Heart right ventricle (tissue), 2 donors: ENCODE measurements around the gene TLDC2.

DNA sequence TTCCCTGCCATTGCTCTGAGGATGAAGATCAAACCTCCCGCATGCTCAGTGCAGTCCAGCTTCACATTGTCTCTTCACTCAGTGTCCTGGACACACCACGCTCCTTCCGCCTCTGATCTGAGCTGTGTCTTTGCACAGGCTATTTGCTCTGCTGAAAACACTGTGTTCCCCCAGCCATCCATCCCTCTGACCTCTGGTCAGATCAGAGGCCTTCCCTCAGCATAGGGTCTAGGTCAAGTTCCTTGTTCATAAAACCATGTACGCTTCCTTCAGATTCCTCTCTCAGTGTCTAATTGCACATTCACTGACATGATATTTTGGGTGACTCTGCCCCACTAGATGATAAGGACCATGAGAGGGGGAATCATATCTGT, 40.3 kb upstream of the DSN1 start:
- PRO-cap, 2 experiments, result no peak in any of the 2 experiments

DNA sequence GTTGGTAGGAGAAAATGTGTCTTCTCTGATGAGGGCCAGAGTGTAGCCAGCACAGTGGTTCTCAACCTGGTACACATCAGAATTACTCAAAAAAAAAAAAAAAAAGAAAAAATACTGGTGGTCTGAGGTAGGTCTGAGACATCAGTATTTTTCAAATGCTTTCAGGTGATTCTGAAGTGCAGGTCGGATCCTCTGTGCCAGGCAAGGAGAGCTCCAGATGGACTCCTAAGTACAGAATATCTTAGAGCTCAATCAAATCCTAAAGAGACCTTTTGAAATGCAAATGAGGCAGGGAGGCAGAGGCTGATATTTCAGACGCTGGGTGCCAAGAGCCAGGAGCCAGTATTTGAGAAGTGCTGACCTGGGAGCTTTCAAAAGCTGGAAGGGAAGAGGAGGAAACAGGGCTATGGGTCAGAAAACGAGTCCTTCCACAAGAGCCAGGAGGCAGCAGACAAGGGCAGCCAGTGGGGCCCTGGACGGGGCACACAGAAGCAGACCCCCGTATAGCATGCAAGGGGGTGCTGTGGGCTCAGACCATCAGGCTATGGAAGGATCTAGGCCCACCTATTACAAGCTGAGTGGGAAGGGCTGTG, 43.7 kb downstream of the SOGA1 start:
- PRO-cap, 2 experiments, result no peak in any of the 2 experiments

DNA sequence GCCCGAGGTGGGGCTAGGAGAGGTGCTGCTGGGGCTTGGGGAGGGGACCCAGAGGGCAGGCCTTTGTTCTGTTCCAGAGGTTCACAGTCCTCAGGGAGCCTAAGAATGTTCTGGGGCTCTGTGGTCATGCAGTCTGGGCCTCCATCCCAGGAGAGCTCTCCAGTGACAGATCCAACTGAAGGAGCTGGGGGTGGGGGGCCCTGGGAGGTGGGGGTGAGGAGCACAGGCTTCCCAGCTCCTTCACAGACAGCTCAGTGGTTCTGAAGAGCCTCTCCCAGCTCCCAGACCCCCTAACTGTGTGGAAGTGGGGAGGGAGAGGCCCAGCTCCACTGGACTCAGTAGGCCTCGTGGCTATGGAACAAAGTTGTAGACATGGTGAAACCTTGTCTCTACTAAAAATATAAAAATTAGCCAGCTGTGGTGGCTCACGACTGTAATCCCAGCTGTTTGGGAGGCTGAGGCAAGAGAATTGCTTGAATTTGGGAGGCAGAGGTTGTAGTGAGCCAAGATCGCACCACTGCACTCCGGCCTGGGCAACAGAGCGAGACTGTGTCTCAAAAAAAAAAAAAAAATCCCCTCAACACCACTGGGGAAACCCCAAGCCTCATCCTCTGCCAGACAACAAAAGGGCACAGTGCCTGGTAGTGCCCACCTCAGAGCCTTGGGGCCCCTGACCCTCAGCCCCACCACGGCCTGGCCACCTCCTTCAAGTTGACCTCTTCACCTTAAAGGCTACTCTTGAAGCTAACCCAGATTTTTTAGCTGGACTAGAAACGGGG, 17.5 kb downstream of the SOGA1 start:
- PRO-cap, 2 experiments, result no peak in any of the 2 experiments

- PRO-cap, 2 experiments, result no peak in any of the 2 experiments
These were observed at the start of gene TLDC2 for GRCh38 chr20:36875907-36876450. Gene TLDC2, plus strand, starts transcription at chr20:36876138.

GRCh38 chr20:37243228-37243889, 18.3 kb downstream of the GHRH start:
- PRO-cap, 2 experiments, result no peak in any of the 2 experiments

- PRO-cap, 2 experiments, result no peak in any of the 2 experiments
These were observed 1.2 kb upstream of the MANBAL start for GRCh38 chr20:37288093-37288740.

- PRO-cap, 2 experiments, result no peak in any of the 2 experiments
These were observed 7.7 kb downstream of the MANBAL start for GRCh38 chr20:37296888-37297864.

GRCh38 chr20:37303510-37304104, 14.2 kb downstream of the MANBAL start:
- PRO-cap, 2 experiments, result no peak in any of the 2 experiments

DNA sequence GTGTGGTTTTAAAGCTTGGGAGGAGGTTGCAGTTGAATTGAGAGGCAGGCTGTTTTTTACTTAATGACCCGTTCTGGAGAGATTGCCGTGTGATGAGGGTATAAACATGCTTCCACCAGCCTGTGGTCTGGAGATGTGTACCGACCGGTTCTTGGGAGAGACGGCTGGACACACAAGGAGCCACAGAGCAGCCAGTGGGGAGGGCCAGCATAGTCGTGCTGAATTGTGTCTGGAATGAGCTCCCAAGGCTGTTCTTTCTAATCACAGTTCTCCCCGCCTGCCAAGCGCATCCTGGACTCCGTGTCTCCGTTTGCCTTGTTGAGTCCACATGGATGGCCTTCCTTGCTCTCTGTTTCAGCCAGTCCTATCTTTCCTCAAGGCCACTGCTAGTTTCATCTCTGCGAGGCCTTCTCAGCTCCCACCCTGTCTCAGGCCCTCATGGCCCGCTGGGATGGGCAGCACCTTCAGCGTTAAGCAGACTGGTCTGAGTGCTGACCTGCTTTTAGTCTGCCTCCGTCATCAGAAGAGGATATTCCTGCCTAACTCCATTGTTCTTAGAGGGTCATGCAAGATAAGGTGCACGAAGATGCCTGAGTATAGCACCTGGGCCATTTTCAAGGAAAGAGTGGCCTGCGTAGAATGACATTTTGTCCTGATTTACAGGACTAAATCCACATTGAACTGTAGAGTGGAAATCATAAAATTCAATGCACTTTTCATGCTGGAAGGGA, 20.6 kb downstream of the MANBAL start:
- PRO-cap, 2 experiments, result no peak in any of the 2 experiments

- PRO-cap, 2 experiments, result no peak in any of the 2 experiments
These were observed 14.4 kb upstream of the NNAT start for GRCh38 chr20:37506697-37507097.

DNA sequence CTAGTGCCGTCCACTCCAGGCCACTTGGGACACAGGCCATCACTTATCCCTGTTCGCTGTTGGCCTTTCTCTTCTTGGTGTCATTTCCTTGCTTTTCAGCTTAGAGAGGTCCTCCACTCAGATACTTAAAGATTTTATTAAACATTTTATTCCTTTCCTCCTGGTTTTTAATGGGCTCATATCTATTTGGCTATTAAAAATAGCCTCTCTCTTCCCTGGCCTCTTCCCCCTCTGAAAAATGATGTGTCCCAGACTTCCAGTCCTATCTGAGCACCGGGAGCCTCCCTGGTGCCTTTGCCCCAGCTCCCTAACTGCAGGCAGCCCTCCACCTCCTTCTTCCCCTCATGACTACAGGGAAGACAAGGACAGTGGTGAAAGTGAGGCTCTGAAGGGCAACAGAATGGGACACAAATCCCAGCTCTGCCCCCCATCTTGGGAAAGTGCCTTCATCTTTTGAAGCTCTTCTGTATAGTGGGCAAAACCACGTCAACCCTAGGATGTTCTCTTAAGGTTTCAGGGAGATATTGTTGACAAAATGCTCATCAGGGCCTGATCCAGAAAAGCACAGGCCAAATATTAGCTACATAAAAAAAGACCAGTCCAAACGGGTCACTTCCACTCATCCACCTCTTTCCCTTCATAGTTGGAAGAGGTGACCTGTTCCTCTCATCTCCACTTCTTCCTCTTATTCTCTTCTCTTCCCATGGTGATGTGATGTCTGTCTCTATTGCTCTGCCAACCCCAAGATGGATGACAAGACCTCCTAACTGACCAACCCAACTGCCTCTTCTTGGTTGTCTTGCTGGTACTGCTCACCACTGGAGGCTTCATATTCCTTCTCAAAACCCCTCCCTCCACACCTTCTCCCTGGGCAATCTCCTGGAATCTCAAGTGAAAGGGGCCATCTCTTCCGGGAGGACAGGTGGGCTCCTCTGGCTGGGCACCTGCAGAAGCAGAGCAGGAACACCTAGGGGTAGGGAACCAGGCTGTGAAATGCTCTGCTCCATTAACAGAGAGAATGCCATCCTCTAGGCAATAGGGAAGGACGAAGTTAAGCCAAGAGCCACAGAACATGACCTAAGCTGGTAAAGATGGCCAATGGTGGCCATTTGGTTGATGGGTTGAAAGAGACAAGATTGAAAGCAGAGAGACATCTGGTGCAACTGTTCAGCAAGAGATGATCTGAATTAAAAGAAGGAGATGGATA, 10.2 kb upstream of the NNAT start:
- PRO-cap, 2 experiments, result no peak in any of the 2 experiments

DNA sequence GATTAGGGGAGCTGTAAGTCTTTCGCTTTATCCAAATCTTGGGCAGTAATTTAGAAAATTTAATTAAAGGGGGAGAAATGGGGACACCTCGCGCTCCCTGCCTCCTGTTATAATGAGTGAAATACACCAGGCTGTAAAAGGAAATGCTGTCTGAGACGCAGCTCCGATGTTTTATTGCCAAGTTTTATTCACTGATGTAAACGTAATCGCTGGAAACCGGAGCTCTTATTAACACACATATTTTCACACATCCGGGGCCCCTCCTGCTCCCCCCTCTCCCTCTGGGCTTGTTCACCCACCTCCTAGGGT, 4.9 kb upstream of the VSTM2L start:
- PRO-cap, 2 experiments, result no peak in any of the 2 experiments

GRCh38 chr20:37916122-37916429, 13.1 kb downstream of the VSTM2L start:
- PRO-cap, 2 experiments, result no peak in any of the 2 experiments

DNA sequence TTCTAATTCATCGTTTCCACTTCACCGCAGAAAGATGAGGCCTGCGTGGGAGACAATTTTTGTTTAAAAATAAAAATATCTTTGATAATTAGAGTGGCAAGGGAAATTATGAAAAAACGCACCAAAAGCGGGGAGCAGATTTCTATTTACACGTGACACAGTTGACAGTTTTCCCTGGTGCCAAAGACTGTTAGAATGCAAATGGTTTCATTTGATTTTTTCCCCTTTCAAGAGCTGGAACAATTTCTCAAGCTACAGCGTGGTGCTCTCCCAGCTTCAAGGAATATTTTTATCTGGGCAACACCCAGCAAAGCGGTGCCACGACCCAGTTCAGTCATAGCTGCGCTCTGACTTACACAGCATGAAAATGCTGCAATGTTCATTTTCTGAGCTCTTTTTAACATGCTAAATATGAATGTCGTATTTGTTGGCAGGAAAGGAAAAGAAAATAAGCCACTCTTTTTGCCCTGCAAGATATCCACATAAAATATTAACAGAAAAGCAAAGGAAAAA, 47.3 kb downstream of the TTI1 start:
- PRO-cap, 2 experiments, result peak in 1 of 2 experiments; most common plus-strand start position 300 of the sequence (in 1)

- PRO-cap, 2 experiments, result peak in 2 of 2 experiments; most common plus-strand start chr20:38067732 (in 1); most common minus-strand start chr20:38067474 (in 2)
These were observed 33.9 kb downstream of the RPRD1B start for GRCh38 chr20:38067416-38067928.

GRCh38 chr20:38086409-38086998, 53.0 kb downstream of the RPRD1B start:
- PRO-cap, 2 experiments, result no peak in any of the 2 experiments

DNA sequence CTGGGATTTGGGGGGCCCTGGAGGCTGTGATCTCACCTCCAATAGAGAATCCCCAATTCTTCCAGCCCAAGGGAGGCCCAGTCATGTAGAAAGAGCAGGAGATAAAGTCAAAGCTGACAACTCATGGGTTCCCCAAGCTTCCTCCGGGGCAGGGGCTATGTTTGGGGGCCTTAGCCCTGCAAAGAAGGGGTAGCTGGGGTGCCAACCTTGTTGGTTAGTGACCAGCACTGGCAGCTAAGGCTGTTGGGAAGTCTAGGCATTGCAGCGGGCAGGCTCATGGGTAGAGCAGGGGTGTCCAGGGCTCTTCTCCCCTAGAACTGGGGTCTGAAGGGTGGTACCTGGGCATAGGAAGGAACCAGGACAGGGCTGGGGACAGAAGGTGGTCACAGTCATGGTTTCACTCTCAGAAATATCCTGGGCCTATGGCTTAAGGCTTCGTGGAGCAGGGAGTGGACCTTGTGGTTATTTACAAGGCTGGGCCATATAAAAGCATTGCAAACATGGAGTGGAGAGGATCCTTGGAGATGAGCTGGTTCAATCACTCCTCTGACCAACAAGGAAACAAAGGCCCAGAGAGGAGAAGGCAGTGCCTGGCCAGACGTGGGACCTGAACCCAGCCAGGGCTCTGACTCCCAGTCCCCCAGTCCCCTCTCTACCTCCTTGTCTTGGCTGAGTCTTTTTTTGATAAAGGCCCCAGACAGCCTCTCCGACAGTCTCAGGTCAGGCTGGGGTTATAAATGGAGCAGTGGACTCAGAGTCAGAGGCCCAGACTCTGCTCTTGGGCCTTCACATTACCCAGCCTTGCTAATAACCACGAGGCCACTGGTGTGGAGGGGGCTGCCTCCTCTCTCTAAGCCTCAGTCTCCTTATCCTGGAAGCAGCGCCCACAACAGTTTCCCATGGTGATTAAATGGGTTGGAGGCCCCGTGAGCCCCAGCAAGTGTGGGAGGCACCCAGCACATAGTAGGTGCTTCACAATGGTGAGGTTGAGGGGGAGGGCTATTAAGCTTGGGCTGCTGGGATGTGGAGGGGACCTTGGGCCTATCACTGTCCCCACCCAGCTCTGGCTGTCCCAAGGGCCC, 36.1 kb downstream of the TGM2 start:
- PRO-cap, 2 experiments, result no peak in any of the 2 experiments

DNA sequence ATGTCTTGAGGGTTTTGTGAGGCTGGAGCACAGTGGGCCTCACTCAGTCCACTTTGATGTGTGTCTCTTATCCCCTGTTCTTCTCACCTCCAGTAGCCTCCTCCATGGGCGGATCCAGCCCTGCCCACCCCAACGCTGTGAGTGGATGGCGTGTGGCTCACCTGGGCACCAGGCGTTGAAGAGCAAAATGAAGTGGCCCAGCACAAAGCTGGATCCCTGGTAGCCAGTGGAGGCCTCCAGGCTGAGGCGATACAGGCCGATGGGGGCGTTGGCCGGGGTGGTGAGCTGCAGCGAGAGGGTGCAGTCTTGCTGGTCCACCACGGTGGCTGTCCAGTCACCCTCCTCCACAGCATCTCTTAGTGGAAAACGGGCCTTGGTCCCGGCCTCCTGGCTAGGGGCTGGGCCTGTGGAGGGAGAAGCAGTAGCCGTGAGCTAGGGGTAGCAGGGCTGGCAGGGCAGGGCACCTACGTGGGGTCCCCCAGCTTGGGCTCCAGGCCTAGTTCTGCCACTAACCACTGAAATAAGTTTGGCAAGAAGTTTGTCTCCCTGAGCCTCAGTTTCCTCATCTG, 9.3 kb downstream of the TGM2 start:
- PRO-cap, 2 experiments, result no peak in any of the 2 experiments

DNA sequence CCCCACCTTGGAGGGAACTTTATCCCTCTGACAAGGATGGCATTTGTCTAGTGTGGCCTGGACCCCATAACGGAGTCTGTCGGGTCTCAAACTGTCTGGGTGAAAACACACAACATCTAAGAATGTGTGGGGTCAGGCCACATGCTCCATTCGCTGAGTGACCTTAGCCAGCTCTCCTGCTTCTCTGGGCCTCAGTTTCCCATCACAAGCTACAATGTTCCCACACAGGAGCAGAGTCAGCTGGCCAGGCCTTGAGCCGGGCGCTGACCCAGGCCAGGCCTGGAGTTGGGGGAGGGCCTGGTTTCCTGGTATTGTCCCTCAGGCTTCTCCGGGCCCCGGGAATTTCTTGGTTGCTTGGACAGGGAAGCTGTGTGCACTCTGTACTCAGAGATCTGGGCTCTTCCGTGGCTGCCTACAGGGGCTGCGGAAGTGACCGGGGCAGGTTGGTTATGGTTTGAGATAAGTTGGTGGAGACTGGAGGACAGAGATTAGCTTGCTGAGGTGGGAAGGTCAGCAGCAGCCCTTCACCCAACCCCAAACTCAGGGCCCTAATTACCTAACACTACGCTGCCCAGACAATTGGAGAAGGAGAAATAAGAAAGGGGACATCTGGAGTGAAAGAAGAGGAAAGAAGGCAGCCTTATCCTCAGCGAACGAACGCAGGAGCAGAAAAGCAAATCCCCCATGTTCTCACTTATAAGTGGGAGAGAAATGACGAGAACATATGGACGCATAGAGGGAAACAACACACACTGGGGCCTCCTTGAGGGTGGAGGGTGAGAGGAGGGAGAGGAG, 6.3 kb downstream of the TGM2 start:
- PRO-cap, 2 experiments, result no peak in any of the 2 experiments

DNA sequence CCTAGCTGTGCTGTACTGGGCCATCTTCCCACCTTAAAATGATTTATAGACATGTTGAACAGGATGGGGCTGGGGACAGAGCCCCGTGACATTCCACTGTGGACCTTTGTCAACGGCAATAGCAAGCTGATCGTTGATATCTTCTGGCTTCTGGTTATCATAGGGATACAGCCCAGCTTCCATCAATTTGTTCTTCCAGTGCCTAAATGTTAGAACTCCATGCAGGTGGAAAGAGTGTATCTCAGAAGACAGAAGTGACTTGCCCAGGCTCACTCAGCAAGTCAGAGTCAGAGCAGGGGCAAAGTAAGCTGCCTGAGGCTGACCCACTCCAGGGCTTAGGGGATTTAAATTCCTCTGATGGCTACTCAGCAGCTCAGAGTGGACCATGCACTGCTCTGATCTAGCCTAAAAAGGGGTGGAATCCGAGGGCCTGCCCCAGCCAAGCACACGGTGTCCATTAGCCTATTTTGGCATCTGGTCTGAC, 25.6 kb upstream of the TGM2 start:
- PRO-cap, 2 experiments, result no peak in any of the 2 experiments